ENCODE data around the genes OPRM1 and CLDN20.

GRCh38 chr6:152316078-152316565, 321.0 kb downstream of the SYNE1 start:
- PRO-cap = no peak

GRCh38 chr6:152378791-152379136, 258.4 kb downstream of the SYNE1 start:
- PRO-cap = no peak

DNA sequence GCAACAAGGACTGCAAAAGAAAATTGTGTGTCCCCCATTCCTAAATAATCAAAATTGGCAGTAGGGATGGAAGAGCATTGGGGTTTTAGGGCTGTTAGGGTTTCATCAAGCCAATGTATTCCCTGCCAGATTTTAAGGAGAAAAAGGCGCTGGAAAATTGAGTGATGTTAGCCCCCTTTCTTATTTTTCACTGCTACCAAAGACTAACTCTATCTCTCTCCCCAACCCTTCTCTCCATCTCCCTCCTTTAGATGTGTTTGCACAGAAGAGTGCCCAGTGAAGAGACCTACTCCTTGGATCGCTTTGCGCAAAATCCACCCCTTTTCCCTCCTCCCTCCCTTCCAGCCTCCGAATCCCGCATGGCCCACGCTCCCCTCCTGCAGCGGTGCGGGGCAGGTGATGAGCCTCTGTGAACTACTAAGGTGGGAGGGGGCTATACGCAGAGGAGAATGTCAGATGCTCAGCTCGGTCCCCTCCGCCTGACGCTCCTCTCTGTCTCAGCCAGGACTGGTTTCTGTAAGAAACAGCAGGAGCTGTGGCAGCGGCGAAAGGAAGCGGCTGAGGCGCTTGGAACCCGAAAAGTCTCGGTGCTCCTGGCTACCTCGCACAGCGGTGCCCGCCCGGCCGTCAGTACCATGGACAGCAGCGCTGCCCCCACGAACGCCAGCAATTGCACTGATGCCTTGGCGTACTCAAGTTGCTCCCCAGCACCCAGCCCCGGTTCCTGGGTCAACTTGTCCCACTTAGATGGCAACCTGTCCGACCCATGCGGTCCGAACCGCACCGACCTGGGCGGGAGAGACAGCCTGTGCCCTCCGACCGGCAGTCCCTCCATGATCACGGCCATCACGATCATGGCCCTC, at the start of gene OPRM1:
OPRM1 (plus strand) TSS at position 331 of the 863 bp plus-strand sequence.
- PRO-cap = no peak

DNA sequence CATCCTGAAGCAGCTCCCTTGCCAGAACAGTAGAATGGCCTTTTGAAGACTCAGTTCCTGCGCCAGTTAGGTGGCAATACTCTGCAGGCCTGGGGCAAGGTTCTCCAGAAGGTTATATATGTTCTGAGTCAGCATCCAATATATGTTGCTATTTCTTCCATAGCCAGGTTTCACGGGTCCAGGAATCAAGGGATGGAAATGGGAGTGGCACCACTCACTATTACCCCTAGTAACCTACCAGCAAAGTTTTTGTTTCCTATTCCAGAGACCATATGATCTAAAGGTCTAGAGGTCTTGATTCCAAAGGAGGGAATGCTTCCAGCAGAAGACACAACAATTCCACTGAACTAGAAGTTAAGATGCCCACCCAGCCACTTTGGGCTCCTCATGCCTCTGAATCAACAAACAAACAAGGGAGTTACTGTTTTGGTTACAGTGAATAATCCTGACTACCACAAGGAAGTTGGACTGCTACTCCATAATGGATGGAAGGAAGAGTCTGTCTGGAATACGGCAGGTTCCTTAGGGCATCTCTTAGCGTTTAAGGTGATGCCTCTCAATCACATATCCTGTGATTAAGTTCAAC, 56.6 kb upstream of the CNKSR3 start:
- PRO-cap = no peak

GRCh38 chr6:154814091-154814403, 80.8 kb downstream of the SCAF8 start:
- PRO-cap = no peak

- PRO-cap = no peak
Observed at GRCh38 chr6:155170906-155171672, 92.7 kb upstream of the CLDN20 start.

- PRO-cap = no peak
Observed at GRCh38 chr6:155254045-155254483, 9.7 kb upstream of the CLDN20 start.

GRCh38 chr6:155257504-155258079, 6.2 kb upstream of the CLDN20 start:
- PRO-cap = no peak

DNA sequence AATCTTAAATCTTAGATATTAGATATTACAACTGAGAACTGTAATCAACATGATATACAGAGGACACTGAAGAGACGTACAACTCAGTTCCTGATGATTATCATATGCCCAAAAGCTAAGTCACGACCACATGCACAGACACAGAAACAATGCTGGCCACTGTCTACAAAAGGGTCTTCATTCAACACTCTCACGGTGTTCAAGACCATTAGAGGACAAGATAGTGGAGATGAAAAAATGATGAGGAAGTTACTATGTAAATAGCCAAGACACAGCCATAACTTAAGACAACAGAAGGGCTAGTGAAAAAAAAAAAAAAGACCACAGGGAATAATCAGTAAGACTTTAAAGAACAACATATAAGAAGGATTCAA, at the start of gene CLDN20:
CLDN20 (plus strand) TSS at position 373 of the 374 bp plus-strand sequence.
- PRO-cap = no peak

DNA sequence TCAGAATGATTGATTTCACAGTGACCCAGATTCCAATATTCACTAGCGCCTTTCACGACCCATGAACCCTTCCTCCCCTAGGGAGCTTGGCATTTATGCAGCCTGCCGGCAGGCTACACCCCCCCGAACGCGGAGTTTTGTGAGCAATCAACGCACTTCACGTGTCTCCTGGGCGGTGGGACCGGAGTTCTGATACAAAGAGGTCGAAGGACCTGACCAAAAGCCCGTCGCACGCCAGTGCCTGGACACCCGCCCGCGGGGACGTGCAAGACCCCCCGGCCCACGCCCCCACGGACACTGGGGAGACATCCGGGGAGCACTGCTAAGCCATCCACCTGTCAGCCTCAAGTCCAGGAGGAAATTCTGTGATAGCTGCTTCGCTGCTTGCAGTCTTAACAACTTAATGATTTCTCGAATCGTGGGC, 311 bp downstream of the TFB1M start:
- PRO-cap = bidirectional peak, plus-strand start at position 146 of the sequence, minus-strand start at position 194 of the sequence

GRCh38 chr6:155528846-155529522, 73.3 kb upstream of the NOX3 start:
- PRO-cap = no peak

DNA sequence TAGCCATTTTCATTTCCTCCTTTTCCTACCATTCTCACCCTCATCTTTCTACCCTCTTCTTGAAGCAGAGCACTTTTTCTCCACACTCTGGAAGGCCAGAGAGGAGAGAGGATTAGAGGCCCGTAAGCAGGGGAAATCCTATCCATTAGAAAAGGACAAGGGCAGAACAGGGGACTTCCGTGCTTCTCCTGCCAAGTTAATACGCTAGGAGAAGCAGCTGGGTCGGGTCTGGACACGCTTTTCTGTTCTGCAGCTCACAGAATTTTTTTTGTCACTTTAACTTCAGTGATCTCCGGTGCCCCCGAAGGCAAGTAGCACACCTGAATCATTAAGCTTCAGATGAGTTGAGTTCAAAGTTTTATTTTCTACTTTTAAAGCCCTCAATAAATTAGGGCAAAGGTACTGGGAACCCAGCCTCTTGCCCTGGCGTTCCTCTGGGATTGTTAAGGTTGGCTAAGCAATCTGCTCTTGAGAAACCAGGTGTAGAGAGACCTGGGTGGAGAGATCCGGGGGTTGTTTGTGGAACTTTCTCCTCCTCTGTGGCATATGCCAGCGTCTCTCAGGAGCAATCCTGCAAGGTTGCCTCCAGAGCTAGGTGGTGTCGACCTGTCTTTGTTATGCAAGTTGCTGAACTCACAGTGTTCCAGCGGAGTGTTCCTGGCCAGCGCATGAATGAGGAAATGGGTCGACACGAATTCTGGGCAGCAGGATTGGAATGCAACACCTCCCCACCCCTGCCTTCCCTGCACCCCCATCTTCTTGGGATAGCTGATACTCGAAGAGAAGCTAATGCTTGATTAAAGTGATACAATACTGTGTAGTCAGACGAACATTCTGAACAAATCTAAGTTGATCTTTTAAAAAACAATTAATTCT, 56.0 kb upstream of the ARID1B start:
- PRO-cap = no peak

- PRO-cap = no peak
Observed at GRCh38 chr6:156955664-156956301, 178.6 kb downstream of the ARID1B start.

- PRO-cap = no peak
Observed at GRCh38 chr6:157036970-157038007, 260.1 kb downstream of the ARID1B start.

DNA sequence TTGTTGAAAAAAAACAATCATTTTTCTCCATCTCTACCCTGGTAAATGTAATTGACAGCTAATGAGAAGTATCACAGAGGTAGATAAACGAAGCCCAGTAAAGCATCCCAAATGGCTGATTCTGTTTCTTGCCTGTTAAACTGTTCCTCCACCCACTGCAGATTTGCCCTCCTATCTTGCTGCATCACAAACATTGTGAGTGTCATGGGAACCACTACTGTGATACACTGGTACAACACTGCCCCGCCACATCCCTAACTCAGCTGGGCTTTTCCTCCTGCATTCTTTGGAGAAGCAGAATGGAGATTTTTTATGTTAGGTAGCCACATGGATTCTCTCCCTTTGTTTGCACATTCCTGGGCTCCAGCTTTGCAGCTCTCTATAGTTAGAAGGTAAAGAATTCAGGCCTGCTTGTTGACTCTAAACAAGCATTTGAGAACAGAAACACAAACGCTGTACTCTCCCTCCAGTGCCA, 234.1 kb downstream of the TMEM242 start:
- PRO-cap = no peak

DNA sequence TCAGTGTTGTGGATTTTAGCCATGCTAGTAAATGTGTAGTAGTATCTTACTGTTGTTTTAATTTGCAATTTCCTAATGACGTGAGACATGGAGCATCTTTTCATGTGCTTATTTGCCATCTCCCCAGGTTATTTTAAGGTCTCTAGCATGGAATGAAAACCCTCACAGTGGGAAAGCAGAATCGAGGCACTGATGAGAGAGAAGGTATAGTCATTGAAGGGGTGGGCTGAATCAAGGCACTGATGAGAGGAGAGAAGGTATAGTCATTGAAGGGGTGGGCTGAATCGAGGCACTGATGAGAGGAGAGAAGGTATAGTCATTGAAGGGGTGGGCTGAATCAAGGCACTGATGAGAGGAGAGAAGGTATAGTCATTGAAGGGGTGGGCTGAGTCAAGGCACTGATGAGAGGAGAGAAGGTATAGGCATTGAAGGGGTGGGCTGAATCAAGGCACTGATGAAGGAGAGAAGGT, 39.0 kb downstream of the ZDHHC14 start:
- PRO-cap = no peak

DNA sequence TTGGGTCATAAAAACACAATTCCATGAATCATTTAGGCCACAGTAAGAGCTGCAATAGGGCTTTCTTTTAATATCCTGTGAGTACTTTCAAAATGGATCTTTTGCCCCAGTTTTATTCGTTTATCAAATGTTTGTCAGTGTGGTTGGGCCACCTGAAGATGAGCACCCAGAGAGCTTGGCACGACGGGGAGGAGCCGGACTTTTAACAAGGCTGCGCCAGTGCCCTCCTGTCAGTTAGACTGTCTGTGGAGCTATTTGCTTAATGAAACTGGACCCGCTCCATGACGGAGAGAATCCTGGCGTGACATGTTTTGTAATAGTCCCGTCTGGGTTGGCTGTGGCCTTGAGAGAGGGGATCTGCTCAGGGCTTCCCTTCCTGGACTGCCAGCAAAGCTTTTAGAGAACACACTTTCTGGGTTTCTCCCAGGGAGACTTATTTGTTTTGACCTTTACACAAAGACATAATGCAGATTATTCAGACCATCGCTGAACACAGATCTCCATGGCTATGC, 53.6 kb downstream of the ZDHHC14 start:
- PRO-cap = no peak

- PRO-cap = no peak
Observed at GRCh38 chr6:157535052-157536006, 154.3 kb downstream of the ZDHHC14 start.

GRCh38 chr6:157669562-157670312, 153.3 kb upstream of the SNX9 start:
- PRO-cap = unidirectional peak, minus-strand start at chr6:157670037

DNA sequence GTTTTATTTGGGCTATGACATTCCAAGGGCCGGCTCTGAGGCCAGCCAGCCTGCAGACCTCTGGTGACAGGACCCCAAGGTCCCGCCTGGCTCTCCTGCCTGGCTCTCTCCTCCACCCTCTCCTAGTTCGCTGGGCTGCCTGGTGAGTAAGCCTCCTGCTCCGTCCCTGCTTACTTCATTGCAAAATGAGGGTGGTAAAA, 43.1 kb upstream of the SNX9 start:
- PRO-cap = no peak